Fibroblast of villous mesenchyme (primary cell): Measurements from ENCODE around the genes TOMM5, ALDH1B1 and ANKRD18A.

DNA sequence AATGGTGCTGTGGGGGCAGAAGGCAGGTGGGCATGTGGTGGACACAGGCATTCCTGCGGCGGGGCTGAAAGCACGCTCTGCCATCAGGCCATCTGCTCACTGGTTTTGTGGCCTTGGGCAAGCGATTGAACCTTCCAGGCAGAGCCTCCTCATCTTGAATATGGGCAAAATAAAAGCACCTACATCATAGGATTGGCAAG is 183.2 kb downstream of the PAX5 start:
- CAGE, long polyA plus RNA: no peak

GRCh38 chr9:36949261-36949956 is 84.7 kb downstream of the PAX5 start:
- CAGE, long polyA plus RNA: no peak

DNA sequence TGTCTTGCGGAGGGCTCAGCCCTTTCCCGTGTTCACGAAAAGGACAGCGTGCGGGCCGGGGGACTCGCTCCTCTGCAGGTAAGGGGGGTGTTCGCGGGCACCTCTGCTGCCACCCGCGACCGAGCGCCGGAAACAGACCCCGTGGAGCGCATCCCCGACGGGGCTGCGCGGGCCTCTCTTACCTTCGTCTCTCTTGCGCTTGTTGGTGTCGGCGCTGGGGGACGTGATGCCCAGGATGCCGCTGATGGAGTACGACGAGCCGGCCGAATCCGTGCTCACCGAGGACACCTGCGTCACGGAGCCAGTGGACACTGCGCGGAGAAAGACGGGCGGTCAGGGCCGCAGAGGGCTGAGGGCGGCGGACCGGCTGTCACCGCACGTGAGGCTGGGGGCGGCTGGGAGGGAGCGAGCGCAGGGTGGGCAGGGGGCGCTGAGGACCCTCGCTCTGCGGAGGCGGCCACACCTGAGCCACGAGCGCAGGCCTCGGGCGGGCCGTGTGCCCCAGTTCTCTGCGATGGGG is 31.5 kb downstream of the PAX5 start:
- CAGE, long polyA plus RNA: no peak

DNA sequence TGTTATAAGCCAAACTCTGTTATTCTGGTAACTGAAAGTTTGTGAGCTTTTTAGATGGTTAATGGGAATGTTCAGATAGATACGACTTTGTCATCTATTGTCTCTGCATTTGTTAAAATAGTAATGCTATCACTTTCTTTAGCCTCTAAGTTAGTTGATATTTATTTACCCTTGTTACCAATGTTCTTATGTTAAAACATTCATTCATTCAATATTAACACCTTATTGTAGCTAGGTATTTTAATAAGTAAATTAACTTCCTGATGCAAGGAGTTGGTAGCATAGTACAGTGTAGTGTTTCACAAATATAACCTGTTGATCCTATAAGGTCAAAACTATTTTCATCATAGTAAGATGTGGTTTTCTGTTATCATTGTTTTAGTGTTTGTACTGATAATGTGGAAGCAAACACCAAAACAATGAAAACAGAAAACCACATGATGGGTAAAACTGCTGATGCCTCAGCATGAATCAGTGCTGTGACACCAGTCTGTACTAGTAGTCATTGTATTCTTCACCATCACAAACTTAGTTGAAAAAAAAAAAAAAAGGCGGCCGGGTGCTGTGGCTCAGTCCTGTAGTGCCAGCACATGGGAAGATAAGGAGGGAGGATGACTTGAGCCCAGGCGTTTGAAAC is 36.4 kb downstream of the ZCCHC7 start:
- CAGE, long polyA plus RNA: no peak

- CAGE, long polyA plus RNA: no peak
These were observed 52.3 kb downstream of the ZCCHC7 start for GRCh38 chr9:37172481-37173227.

GRCh38 chr9:37220921-37221556 is 100.7 kb downstream of the ZCCHC7 start:
- CAGE, long polyA plus RNA: no peak

DNA sequence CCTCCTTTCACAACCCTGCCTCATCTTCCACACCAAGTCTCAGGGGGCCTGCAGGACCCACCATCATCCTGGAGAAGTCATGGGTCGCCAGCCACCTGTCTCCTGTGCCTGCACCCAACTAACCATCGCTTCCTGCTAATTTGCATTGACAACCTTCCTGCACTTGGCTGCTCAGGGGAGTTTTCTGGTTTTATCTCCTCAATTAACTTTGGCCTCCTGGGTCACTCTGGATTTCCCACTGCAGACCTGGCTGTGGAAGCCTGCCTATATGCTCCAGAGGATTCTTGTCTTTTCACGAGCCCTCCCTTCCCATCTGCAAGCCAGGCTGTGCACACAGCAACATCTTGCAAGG is 52.7 kb upstream of the GRHPR start:
- CAGE, long polyA plus RNA: no peak

DNA sequence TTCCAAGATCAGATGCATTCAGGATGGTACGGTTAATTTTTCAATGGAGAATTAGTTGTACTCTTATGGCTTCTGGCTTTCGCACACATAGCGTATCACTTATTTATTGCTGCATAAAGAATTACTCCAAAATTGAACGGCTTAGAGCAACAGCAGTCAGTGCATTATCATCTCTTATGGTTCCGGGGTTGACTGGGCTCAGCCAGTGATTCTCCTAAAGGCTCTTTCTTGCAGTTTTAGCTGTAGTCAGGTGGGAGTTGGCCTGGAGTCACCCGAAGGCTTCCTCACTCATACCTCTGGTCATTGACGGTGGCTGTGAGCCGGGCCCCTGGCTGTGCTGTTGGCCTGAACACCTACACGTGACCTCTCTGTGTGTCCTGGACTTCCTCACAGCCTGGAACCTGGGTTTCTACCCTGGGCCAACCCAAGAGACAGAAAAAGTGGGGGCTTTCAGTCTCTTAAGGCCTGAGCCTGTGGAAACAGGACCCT is 517 bp upstream of the GRHPR start:
- CAGE, long polyA plus RNA: no peak

- CAGE, long polyA plus RNA: no peak
These were observed 18.1 kb downstream of the GRHPR start for GRCh38 chr9:37440361-37441326.

DNA sequence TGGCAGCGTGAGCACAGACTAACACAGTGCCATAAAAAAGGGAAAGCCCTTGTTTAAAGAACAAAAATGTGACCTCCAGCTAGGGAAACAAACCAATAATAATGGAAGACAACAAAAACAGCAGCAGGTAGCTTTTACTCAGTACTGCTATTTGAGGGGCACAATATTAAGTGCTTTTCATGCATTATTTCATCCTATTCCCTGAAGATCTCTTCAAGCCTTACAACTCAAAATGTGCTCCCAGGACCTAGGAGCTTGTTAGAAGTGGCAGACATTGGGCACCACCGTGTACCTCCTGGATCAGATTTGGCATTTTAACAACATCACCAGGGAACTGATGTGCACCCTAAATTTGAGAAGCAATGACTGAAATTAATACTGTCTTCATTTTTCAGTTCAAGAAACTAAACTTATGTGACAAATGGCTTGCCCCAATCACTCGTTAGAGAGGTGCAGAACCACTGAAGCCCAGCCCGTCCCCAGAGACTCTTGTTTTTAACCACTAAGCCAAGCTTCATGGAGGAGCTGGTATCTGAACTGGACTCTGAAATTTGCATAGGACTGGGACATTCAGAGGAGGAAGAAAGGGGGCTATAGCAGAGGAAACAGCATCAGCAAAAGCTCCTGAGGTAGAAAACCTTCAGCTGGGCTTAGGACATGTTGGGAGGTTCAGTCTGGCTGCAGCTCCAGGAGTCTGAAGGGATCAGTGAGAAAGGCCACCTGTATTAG is 10.7 kb downstream of the FBXO10 start:
- CAGE, long polyA plus RNA: no peak

DNA sequence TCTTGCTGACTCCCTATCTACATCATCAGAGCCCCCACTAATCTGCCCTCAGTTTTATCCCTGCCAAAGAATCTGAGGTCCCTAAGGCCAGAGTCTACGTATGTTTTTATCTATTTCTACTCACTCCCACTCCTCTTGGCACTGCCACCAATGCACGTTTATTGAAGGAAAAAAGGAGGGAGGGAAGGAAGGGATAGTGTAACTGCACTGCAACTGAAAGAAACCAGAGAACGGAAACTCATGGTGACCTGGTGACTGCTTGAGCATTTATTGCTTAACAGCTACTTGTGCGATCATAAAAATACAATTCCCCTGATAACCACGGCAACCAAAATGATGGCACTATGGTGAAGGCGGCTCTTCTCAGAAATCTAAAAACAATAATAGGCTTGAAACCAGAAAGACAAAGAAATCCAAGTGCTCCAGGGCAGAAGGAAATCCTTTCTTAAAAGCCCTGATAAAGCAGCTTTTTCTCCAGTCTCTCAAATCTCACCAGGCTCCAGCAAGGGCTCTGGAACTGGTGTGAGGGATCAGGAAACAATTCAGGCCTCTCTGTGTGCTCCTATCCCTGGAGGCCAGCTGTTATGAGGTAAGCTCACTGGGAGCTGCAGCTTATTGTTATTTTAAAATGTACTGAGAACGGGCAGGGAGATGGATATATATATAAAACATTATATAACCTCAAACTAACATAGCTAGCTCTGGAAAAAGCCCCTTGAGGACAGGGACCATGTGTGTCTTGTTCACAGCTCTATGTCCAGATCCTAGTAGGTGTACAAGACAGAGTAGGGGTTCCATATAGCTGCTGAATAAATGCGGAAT is 1.9 kb downstream of the FBXO10 start:
- CAGE, long polyA plus RNA: no peak

DNA sequence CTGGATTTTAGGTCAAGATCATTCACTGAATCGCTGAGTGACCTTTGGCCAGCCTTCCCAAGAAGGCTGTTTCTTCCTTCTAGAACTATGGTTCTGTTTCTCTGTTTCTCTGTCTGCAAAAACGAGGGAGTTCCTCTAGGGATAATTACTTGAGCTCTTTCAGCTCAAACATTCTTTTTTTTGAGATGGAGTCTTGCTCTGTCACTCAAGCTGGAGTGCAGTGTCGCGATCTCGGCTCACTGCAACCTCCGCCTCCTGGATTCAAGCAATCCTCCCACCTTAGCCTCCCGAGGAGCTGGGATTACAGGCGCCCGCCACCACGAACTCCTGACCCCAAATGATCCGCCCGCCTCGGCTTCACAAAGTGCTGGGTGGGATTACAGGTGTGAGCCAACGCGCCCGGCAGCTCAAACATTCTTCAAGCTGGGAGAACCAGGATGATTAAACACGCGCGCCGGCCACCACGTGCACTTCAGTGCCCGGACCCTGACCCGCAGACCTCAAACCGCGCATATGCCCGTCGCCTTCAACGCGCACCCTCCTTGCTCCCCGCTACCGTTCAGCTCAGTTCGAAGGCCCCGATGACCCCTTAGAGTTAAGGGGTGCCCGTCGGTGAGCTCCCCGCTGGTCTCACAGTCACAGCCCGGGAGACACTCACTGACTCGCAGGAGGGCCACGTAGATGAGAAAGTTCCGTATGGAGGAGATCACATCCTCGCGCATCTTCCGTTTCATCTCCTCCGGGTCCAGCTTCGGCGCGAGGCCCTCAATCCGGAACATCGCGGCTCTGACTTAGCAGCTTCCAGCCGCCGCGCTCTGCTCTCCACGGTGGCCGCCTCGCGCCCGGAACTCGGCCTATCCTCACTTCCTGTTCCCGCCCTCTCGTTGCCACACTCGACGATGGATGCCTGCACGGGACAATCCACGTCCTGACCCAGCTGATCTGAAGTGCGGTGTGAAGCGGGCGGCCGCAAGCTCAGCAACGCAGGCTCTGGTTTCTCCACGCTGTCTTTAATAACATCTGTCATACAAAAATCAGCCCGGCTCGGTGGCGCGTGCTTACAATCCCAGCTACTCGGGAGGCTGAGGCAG is at the start of gene TOMM5:
TOMM5 (minus strand) TSS at position 844 of the 1,091 bp plus-strand sequence.
- CAGE, long polyA plus RNA: no peak

DNA sequence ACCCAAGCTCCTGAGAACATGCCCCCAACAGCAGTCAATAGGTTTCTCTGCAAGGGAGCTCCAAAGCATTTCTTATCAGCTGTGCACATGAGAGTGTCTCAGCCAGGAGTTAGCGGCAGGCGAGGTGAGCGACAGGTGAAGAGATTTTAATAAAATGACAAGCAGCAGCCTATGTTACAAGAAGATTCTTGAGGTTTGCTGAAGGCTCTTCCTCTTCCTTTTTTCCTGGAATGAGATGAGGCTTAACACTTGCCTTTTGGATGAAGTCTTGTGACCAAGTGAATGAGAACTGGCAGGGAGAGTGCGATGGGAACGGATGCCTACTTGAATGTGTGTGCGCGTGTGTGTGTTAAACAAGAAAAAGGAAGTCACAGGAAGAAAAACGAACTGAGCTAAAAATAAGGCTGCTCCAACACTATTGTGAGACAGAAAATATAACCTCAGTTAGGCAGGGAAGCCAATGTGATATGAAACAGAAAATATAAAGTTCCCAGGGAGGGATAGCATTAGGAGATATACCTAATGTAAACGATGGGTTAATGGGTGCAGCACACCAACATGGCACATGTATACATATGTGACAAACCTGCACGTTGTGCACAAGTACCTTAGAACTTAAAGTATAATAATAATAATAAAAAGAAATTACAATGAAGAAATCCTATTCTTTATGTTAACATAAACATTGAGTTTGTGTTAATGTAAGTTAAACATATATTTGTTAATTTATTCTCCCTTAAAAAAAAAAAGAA is 75.9 kb downstream of the SHB start:
- CAGE, long polyA plus RNA: no peak

- CAGE, long polyA plus RNA: no peak
These were observed 70.3 kb downstream of the SHB start for GRCh38 chr9:37998779-37999099.

DNA sequence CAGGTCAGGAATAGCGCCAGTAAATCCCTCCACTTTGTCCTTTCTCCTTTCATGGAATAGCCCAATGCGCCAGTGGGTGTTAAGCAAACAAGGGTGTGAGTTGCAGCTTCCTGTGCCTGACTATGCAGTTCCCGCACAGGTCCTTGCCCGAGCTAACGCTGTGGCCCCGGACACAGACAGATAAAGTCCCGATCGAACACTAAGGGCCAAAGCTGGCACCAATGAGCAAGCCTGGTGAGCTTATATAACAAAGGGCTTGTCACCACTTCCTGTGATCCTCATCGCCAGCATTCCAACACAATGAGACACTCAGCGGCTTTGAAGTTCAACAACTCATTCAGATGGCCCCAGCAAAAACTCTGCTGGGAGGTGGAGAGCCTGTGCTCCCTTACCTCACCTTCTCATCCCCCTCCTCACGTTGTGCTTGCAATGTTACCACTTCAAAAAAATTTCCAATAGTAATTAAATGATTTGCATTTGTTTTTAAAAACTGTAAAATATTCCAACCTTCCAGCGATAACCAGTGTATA is 21.3 kb downstream of the SHB start:
- CAGE, long polyA plus RNA: no peak

DNA sequence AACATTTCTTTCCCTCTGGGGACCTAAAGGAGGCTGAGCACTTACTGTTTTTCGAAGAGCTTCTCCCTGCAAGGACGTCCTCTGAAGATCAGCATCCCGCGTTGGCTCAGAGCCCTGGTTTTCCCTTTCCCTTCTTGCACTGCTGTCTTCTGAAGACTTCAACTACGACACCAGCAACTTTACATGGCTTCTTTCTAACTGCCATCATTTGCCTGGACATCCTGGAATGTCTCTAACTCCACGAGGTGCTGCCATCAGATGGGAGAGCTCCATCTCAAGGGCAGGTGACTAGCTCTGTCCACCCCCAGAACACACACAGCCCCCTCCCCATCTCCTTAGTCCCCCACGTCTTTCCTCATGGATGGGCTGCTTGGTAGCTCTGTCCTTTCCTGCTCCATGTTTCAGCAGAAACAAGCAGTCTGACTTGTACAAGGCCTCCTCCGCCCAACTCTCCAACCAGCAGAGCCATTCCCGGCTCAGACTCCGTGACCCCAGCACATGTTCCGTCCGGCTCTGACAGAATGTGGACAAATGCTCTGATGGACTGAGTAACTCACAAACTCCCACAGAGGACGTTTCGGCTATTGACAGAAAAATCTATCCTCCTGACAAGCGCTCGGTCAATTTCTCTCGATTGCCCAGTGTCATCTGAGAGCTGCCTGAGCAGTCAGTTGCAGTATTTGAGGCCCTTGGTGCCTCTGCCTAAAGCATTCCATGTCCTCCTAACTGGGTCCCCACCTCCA is 17.0 kb downstream of the SHB start:
- CAGE, long polyA plus RNA: no peak

DNA sequence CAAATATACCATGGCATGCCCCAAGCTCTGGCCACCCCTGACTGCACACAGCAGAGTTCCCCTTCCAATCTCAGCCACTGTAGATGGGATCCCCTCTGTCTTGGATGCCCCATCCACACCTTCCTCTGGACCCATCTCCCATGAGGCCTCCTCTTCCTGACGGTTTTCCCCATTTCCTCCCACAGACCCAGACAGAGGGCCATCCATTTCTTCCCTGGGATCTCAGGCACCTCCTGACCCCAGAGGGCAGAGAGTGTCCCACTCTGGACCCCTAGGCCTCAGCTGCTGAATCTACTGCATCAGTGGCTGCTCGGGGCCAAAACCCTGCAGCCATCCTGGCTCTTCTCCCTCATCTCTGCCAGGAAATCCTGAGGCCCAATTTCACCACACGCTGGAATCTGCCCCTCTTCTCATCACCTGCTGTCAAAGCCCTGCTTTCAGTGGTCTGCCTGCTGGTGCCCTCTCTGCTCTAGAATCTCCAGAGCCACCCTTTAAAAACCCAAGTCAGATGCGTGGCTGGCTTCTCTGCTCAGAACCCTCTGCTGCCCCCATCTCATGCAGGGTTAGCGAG is 10.9 kb downstream of the SHB start:
- CAGE, long polyA plus RNA: no peak

GRCh38 chr9:38392196-38393319 is at the start of gene ALDH1B1:
ALDH1B1 (plus strand) TSS chr9:38392702.
- CAGE, long polyA plus RNA: no peak

GRCh38 chr9:38619671-38620869 is at the start of gene ANKRD18A:
ANKRD18A (minus strand) TSS chr9:38620596.
- CAGE, long polyA plus RNA: no peak

- CAGE, long polyA plus RNA: no peak
These were observed 31.9 kb upstream of the ANKRD18A start for GRCh38 chr9:38652394-38652670.